Camera-type eye (tissue), 1 donor: ENCODE results near the genes ACADVL and SOX15.

DNA sequence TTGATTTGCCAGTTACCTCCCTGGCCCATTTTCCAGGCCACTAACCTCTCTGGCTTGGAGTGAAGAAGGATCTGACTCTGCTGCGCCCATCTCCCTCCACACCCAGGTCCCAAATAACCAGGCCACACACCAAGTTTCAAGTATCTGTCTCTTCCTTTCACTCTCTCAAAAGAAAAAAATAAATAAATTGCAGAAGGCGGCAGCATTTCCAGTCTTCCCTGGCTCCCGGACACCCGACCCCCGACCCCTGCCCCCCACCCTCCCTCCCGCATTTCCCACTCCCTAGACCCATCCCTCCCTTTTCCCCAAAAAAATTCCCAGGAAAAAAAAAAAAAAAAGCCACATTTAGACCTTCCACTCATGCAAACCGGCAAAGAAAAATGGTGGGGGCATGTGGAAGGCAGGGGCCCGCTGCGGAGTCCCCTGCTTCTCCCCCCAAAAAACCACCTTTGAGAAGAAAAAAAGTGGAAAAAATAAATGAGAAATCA is 10.6 kb upstream of the ASGR1 start:
- RAMPAGE, long total RNA, result no peak

DNA sequence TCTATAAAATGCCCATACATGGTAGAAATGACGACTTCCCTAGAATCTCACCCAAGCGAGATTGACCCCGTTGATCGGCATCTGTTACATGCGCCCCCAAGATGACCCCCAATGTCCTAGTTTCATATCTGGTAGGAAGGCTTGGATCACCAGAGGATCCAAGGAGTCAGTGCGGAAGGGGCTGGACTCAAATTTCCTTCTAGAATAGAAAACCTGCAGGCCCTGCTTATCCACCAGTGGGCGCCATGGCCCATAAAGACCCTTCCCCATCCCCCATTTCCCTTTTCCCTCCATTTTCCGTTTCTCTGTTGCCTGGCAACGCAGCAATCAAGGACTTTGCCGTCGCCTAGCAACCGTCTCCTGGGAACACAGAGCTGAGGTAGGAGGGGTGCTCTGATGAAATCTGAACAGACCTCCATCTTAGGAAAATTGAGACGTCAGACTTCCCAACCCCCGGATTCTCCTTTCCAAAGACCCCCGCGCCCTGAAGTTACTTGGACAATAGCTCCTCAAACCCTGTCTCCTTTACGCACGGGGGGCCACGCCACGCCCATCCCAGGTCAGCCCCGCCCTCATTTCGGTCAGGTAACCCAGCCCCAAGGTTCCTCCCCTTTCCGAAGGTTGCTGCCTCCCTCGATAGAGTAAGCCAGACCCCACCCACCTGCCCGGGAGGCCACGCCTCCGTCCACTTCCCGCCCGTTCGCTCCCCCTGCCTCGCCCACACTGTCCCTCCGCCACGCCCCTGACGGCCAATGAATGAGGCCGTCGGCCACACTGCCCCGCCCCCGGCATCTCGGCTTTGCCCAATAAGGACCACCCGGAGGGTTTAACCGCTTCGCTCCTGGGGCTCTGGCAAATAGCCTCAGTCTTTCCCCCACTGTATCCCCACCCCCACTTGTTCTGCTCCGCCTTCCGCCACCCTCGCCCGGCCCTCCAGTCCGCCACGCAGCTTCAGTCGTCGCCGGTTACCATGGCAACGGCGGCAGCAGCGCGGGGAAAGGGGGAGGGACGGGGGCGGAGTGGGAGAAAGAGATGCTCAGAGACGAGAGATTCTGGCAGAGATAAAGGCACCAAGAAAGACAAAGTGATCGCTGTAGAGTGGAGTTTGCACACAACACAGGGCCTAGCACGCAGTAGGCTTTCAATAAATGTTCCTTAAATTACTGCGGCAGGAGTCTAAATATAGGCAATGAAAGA is 3.3 kb downstream of the DLG4 start:
- RAMPAGE, long total RNA, result no peak

GRCh38 chr17:7219359-7220088 is at the start of gene ACADVL:
TSS of gene ACADVL (plus strand) at chr17:7219938.
- RAMPAGE, long total RNA, result no peak

- RAMPAGE, long total RNA, result no peak
Measured at GRCh38 chr17:7222496-7223572, 3.1 kb downstream of the ACADVL start.

GRCh38 chr17:7238865-7239120 is 464 bp downstream of the PHF23 start:
- RAMPAGE, long total RNA, result no peak

- RAMPAGE, long total RNA, result no peak
Measured at GRCh38 chr17:7241121-7241662, 1.1 kb downstream of the GABARAP start.

GRCh38 chr17:7346319-7347244 is 5.4 kb upstream of the KCTD11 start:
- RAMPAGE, long total RNA, result no peak

- RAMPAGE, long total RNA, result no peak
Measured at GRCh38 chr17:7351134-7352124, 533 bp upstream of the KCTD11 start.

GRCh38 chr17:7436868-7437444 is 1.7 kb downstream of the TMEM102 start:
- RAMPAGE, long total RNA, result no peak

DNA sequence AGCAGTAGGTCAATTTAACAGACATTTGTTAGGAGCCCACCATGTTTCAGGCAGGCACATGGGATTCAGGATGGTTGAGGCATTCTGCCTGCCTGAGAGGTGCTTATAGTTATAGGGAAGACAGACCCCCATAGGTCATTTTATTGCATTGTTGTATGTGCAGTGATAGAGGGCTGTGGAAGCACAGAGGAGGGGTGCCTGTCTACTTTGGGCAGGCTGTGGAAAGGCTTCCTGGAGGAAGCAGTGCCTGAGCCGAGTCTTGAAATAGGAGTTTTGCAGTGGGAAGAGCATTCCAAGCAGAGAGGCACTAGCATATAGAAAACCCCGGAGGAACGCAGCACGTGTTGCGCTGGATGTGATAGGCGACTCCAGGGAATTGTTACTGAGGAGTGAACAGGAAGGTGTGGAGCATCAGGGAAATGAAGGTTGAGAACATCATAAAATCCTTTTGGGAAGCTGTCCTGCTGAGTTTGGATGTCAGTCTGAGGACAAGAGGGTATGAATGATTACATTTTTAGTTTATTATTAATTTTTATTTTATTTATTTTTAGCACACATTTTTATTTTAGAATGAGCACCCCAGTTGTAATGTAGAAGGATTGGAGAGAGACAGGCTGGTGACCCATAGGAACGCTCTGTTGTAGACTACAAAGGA is 12.0 kb downstream of the SLC35G6 start:
- RAMPAGE, long total RNA, result no peak

GRCh38 chr17:7571906-7572265 is 739 bp upstream of the EIF4A1 start:
- RAMPAGE, long total RNA, result no peak

DNA sequence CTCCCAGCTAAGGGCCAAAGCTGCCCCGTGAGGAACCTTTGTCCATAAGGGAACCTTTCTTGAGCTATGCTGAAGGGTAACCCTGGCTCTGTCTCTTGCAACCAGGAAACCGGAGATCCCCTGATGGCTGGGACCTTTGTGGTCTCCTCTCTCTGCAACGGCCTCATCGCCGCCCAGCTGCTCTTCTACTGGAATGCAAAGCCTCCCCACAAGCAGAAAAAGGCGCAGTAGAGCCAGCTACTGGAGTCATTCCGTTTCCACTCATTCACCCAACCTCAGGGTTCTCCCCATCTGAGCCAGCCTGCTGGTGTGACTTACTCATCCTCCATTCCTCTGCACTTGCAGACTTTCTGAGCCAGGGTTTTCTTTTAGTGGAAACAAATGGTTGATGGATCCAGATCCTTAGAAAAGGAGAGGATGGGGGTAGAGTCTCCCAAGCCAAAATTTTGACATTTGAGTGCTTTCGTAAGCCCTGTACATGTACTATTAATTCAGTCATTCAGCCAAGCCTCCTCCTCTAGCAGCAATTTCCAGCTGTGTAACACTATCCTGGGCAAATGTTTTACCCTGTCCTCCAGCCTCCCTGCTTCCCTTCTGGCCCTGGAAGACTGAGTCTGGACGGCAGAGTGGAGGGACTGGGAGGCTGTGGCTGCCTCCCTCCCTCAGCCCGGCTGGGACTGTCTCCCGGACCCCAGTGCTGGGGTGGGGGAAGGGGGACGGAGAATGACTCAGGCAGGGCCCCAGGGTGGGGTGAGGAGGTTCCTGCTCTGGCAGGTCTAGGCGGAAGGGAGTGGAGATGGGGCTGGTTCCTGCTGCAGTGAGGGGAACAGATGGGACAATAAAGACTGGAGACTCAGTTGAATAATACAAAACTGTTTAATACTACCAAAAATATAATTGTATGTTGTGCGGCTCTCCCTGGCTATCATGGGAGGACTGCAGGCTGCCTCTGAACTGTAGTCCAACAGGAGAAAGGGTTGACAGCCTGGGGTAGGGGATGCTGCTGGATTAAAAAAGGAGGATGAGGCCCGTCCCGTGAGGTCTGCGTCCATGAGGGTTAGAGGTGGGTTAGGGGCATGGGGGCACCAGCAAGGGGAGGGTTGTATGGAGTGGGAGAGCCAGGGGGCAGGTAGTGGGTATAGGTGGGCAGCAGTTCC is 2.2 kb downstream of the SOX15 start:
- RAMPAGE, long total RNA, result no peak

DNA sequence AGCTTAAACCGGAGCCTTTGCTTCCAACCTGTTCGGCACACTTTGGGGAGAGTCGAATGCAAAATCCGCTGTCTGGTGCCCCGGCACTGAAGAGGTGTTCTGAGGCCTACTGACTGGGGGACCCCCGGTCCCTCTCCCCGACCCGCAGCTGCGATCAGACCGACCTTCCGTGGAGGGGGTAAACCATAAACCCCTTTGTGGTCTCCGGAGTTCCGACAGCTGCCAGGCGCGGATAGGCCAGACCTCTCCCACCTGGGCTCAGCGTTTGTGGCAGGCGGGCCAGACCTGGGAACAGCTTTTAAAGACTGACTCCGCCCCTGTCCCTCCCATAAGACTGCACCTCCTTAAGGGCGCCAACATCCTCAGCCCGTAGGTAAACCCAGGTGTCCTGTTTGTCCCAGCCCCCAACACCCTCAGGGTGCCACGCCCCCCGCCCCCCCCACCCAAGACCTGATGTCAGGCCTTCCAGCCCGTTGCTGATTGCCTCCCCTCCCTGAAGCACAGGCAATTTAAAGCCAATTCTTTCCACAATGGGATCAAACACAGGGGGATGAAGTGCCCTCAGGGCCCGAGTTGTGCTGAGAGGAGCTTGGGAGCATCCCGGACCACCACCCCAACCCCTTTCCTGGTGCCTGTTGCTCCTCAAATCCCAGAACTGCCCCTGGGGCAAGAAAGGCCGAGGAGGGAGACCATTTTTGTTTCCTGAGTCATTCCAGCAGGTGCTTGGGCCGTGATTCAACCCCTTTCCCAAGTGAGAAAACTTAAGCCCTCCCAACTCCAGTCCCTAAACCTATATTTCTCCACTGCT is at the start of gene SOX15:
SOX15 (minus strand) TSS at position 272 of the 808 bp plus-strand sequence.
- RAMPAGE, long total RNA, result no peak

DNA sequence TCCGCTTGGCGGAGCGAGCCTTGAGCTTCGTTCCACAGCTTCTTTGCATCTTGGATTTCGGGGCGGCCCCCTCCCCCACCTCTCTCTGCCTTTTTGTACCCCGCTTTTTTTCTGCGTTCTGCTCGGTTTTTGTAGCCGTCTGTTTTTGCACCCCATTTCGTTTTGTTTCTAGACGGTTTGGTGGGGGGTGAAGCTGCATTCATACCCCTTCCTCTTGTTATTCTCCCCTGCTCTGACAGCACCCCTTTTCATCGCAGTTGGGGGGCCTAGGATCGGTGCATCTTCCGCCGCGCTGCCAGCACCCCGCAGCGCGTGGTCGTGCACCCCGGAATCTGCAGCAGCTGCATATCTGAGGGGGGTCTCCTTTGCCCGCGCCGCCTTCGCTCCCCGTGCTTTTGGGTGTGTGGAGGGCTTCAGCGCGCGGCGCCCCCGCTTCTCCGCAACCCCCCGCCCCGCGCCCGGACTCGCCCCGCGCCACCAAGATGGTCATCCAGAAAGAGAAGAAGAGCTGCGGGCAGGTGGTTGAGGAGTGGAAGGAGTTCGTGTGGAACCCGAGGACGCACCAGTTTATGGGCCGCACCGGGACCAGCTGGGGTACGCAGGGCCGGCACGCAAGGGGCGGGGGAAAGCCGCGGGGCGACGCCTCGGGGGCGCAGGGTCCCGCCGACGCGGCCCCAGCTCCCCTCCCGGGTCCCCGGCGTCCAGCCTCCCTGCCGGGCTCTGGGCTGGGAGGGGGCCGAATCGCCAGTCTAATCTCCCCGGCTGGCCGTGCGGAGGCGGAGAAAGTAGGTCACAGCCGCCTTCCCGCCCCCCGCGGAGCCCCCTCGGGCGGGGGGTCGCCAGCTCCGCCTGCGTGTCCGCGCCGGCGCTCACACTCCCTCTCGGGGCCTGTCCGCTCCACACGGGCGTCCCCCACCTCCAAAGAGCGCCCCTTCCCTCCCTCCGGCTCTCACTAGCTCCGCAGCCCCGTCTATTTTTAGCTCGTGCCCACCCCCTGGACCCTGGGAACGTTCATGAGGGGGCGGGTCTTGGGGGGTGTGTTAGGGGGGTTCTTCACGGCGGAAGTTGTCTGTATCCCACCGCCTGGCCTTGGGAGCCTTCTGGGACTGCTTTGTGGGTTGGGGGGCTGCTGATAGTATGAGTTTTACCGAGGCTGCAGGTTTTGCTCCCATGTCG is 699 bp downstream of the ATP1B2 start:
- RAMPAGE, long total RNA, result no peak

DNA sequence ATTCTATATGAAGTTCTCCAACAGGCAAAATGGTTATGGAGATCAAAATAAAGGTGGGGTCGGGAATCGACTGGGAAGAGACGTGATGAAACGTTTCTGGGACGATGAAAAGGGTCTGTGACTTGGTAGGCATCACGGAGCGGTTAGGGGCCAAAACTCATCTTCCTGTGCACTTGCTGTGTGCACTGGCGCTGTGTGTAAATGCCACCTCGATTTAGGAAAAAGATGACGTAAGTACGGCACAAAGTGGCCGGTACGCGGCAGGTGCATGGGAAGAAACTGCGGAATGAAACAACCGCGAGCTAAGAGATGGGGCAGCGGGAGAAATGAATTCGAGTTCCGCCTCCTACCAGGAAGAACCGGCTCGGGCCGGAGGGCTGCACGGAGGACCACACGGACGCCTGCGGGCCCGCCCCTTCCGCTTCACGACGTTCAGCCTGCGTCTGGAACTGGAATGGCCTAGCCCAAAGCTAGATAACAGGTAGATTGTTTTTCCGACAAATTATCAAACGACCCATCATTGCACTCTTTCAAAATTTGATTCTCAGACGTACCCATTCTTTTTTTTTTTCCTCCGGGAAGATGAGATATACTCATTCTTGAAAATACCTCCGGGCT is 1.4 kb downstream of the TP53 start:
- RAMPAGE, long total RNA, result no peak

DNA sequence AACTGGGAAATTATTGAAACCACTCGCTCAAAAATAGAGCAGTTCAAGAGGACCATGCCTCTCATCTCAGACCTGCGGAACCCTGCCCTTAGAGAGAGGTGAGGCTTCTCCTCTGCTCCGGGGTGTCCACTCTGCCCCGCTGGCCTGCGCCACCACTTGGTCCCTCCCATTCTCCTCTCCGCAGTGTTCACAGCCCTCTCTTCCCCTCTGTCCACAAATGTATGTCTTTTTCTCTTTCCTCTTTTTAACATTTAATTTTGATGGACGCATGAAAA is 50.6 kb downstream of the DNAH2 start:
- RAMPAGE, long total RNA, result no peak

GRCh38 chr17:7842136-7842489 is 8.1 kb downstream of the KDM6B start:
- RAMPAGE, long total RNA, result no peak

DNA sequence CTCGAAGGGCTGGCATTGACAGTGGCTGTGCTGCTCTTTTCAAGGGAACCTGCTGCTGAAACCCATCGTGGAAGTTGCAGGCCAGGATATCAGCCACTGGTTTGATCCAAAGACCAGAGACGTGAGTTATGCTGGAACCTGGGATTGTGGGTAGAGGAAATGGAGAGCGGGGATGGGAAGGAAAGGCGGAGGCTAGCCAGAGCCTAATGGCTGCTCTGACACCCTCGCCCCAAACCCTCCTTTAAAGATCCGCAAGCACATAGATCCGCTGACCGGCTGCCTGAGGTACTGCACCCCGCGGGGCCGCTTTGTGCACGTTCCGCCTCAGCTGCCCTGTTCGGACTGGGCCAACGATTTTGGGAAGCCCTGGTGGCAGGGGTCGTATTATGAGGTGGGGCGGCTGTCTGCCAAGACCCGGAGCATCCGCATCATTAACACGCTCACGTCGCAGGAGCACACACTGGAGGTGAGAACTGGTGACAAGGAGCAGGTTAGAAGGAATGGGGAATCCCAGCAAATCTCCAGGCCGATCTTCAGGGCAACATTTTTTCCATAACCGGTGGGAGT is 639 bp downstream of the CYB5D1 start:
- RAMPAGE, long total RNA, result no peak

DNA sequence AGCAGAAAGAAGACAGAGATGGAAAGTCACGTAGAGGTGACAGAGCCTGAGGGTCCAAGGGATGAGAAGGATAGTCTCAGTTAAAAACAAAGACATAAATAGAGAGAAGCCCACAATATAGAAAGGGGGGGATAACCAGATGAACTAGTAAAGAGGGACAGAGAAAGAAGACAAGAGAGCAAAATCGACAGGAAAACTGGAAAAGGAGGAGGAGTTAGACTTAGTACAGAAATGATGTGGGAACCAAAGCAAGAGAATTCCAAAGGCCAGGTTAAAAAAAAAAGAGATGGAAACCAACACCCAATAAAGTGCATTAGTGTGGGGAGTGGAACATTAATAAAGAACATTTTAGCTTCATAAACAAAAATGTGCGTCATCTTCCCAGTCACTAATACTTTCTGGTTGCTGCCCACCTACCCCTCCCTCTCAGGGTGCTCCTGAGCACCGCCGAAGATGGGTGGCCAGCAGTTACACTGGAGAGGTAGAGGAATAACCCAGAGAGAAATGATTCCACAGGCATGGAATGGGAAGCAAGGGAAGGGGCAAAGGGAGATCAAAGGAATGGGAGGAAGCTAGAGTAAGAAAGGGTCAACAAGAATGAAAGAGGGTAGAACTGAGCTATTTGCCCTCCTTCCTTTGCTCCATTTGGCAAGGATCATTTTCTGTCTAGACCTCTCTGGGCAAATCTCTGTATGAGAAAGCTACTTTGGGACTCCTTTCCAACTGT is 6.0 kb upstream of the CHD3 start:
- RAMPAGE, long total RNA, result no peak

GRCh38 chr17:7885747-7885997 is 2.9 kb upstream of the CHD3 start:
- RAMPAGE, long total RNA, result no peak